ENCODE data around the gene SMDT1.

- PRO-cap: no peak
- RAMPAGE, long total RNA: no peak
Measured at GRCh38 chr22:41242734-41243328, 2.1 kb upstream of the CHADL start.

DNA sequence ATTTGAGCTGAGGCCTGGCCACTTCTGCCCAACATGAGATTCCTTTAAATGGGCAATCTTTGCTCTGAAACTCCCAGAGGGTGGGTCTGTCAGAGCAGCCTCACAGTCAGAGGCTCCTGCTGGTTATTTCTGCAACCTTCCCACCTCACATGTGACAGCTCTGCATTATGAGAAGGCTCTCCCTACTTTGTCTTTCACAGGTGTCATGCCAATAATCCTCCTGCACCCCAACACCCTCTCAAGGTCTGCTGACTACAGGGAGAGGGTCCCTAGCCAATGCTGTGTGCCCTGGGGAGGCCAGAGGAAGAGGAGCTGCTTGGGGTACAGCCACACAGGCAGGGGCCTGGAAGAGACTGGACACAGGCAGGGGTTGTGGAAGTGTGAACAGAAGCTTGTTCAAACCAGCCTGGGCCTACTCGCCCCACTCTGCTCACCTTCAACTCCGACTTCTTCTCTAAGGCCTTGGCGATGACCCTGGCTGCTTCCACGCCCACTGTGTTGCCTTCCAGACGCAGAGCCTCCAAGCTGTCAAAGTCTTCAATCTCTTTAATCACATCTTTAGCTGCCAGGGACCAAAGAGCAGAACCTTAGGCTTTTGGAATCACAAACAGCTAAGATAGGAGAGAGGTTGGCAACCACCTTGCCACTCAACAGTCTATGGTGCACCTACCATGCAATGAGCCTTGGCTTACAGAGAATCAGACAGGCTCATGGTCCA is 11.7 kb downstream of the RANGAP1 start:
- PRO-cap: no peak
- RAMPAGE, long total RNA: no peak

DNA sequence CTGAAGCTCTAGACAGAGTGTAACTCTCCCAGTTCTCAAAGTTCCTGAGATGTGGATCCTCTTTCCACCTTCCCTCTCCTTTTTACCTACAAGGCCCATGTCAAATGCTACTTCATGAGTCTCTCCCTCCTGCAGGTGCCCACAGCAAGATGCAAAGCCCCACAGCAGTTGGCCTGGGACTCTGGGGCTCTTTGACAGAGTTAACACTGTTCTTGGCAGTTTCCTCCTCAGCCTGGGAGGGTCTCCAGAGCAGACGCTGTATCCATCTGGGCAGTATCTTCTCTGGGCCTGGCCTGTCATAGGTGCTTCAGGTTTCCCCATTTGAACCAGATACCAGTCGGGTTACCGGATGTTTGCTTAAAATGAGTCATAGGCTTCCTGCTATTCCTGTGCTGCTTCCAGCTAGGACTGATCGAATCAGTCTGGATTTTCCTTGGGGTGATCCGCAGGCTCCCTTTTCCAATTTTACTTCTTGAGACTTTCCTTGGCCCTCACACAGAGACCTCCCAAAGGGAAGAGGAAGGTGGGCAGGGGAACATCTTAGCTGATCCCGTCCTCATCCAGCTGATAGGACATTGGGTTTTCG is 2.2 kb upstream of the RANGAP1 start:
- PRO-cap: no peak
- RAMPAGE, long total RNA: no peak

DNA sequence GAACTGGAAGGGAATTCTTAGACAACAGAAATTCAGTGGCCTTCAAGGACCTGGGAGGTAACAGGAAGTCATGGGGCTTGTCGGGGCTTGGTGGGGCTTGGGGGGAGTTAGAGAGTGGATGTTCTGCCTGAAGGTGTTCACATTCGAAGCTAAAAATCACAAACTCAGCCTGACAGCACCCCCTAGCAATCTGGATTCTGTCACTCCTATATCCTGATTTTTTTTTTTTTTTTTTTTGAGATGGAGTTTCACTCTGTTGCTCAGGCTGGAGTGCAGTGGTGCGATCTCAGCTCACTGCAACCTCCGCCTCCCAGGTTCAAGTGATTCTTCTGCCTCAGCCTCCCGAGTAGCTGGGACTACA is 2.7 kb upstream of the RANGAP1 start:
- PRO-cap: no peak
- RAMPAGE, long total RNA: no peak

GRCh38 chr22:41301975-41303175 is 1.1 kb downstream of the ZC3H7B start:
- PRO-cap: bidirectional peak, plus-strand start at chr22:41302771, minus-strand start at chr22:41302650
- RAMPAGE, long total RNA: no peak

DNA sequence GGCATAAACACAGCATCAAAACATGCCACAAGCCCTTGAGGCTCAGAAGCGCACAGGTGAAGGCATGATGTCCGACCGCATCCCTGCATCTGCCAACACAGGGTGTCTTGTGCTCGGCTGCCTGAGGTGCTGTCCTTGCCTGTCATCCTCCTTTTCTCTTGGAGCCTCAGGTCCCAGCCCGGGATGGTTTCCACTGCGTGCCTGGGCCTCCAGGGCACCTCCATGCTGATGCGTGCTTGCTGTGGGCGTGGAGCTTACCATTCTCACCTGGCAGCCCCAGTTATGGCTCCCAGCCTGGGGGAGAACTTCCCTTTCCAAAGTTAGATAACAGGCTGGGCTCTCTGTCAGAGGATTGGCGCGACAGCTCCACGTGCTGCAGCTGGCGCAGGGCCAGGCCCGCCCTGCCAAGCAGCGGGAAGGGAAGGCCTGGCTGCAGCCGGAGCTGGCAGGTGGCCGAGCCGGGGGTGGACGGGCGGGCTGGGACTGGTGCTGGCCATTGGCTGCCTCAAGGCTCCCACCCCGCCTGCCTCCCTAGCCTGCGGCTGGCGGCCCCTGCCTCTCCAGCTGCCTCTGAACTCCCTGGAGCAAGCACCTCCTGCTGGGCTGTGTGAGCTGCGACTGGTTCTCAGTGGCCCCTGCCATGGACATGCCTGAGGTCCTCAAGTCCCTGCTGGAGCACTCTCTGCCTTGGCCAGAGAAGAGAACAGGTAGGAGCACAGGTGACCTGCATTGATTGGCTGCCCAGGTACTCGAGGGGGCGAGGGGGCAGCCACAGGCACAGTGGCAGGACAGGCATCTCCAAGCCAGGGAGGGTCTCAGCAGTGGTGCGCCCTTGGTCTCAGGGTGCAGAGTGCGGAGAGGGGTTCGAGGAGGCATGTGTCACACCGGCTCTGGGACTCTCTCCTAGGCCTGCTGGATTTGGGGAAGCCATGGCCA is 14.6 kb upstream of the TEF start:
- PRO-cap: no peak
- RAMPAGE, long total RNA: no peak

DNA sequence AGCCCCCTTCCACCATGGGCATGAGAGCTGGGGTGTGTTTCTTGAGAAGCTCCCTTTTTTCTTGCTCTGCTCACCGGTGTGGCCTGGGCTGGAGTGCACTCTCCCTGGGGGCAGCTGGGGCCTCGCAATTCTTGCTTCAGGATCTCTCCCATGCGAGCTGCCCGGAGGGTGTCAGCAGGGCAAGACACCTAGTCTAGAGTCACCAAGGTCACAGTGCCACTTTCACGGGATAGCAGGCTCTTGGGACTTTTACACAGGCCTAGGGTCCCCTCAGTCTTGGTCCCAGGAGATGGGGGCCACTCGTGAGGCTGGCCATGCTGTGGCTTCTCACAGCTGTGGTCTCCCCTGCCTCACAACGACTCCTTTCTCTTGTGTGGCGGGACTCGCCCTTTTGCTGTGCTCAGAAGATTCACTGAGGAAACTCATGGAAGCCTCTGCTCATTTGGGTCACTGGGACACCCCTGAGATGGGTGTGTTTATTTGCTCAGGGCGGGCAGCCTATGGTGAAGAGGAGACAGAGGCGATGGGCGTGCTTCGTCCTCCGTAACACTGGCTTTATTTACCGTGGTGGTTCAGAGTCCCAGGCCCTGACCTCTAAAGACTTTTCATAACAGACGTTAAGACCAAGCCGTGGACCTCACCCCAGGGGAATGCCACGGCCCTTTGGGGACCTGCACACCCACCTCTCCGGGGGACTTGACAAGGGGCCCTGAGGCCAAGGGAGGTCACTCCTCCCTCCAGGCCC is 15.4 kb downstream of the TEF start:
- PRO-cap: no peak
- RAMPAGE, long total RNA: no peak

DNA sequence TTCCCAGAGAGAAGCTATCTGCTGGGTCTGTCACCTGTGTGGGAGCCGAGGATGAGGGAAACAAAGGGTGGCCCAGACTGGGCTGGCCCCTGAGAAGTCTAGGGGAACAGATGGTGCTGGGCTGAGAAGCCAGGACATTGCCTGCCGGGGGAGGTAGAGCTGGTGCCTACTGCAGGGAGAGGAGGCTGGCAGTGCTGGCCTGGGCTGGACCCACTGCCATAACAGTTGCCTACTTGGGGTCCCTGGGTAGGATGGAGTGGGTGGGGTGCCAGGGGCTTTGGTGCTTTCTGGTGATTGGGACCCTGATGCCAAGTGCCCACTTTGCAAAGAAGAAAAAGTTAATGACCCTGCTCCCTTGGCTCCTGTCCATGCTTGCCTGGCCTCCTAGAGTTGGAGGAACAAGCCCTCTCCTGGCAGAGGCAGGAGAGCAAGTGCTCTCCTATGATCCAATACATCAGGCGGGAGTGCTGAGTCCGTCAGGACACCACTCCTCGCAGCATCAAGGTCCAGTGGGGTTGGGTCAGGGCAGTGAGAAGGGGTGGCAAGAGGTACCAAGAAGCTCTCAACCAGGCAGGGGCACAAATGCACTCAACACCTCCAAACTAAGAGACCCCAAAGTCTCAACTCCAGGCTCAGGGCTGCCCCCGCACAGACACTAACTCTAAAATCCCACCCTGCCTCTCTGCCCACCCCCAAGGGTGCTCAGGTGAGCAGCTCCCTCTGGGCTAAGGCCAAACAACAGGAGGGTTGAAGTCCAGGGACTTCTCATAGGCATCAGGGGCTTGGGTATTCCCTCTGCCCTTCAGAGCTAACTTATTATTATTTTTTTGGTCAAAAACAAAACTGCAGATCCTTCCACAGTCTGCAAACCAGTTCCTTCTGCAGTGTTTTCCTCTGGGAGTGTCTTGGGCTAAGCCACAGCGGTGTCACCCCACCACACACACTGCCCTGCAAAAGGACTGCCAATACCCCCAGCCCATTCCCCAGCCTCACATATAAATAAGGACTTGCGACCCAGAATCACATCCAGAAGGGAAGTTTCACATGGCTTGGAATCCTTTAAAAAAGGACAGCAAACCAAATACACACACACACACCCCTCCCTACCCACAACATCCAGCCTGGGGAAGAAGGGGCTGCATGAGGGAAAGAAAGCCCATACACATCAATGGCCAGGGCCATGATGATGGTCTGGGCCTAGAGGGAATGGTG is 11.8 kb downstream of the TOB2 start:
- PRO-cap: no peak
- RAMPAGE, long total RNA: no peak

GRCh38 chr22:41519914-41520392 is 24.3 kb downstream of the POLR3H start:
- PRO-cap: no peak
- RAMPAGE, long total RNA: no peak

DNA sequence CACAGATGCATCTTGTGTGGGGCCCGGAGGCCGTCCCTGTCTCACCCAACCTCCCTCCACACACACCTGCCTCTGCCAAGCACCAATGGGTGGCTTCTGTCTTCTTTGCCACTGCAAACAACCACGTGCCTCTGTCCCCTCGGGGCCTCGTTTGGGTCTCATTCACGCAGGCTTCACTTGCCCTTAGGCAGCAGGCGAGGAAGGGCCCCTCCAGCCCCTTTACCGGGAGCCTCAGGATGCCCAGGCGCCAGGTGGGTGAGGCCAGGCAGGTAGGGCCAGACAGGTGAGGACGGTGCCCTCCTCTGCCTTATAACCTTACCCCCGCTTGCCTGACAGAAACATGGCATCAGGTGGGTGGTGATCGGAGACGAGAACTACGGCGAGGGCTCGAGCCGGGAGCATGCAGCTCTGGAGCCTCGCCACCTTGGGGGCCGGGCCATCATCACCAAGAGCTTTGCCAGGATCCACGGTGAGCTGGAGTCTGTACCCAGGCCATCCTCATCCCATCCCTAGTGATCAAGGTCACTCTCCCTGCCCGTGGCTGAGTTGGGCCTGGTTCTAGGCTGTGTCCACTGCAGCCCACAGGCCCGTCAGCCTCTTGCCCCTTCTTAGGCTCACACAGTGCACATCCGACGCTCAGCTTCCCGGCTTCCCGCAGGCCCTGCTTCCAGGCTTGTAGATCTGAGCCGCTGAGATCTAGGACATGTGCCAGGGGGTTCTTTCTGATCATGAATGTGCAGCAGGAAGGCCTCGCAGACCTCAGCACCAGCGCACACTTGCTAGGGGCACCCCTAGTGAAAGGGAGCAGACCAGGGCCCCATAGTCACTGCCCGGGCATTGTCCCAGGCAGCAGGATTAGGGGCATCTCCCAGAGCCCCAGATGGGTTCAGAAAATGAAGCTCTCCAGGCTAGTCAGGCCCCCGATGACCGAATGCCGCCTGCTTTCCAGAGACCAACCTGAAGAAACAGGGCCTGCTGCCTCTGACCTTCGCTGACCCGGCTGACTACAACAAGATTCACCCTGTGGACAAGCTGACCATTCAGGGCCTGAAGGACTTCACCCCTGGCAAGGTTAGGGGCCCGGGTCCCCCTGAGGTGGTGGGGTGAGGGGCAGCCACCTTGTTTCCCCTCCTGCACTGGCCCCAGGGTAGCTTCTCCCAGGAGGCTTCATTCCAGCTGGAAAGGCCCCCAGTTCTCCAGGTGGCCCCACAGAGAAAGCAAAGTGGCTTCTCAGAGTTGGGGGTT is 16.9 kb downstream of the POLR3H start:
- PRO-cap: no peak
- RAMPAGE, long total RNA: no peak

- PRO-cap: no peak
- RAMPAGE, long total RNA: no peak
Measured at GRCh38 chr22:41663554-41664391, 24.9 kb downstream of the SNU13 start.

GRCh38 chr22:41687587-41688749 is 699 bp downstream of the SNU13 start:
- PRO-cap: no peak
- RAMPAGE, long total RNA: no peak

DNA sequence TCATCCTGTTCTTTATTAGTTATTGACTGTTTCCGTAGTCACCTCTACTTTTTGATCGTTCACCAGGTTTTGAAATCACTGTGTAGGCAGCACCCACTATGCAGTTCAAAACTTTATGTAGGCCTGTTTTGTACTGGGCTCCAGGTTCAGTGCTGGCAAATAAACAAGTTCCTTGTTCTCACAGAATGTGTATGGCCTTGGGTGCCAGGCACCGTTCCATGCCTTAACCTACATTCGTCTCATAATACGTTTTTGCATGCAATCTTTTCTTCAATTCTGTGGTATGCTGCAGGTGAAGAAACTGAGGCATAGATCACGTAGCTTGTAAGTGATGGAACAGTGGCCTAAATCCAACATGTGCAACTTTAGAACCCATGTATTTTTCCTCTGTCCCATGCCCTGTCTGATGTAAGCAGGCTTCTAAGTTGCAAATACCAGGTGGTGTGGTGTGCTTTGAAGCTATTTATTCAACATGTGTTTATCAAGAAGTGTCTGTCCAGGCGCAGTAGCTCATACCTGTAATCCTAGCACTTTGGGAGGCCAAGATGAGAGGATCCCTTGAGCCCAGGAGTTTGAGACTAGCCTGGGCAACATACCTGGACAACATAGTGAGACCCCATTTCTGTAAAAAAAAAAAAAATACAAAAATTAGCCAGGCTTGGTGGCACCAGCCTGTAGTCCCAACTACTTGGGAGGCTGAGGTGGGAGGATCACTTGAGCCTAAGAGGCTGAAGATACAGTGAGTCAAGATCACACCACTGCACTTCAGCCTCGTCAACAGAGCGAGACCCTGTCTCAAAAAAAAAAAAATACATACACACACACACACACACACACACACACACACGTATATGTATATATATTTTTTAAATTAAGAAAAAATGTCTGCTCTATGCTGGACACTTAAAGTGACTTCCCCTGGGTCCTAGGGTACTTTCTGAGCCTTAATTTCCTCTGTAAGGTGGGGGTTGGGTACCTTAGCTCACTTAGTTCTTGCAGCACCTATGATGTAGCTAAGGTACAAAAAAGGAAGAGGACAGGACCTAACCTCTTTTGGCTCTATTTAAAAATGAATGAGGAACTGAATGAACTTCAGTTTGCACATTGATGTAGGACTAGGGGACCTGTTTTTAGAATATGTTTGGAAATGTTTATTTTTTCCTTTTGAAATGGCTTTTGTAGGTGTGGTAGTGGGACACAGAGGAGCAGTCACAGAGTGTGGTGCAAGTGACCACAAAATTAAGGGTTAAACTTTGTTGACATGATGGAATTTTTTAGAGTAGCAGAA is 10.8 kb downstream of the SREBF2 start:
- PRO-cap: no peak
- RAMPAGE, long total RNA: no peak

DNA sequence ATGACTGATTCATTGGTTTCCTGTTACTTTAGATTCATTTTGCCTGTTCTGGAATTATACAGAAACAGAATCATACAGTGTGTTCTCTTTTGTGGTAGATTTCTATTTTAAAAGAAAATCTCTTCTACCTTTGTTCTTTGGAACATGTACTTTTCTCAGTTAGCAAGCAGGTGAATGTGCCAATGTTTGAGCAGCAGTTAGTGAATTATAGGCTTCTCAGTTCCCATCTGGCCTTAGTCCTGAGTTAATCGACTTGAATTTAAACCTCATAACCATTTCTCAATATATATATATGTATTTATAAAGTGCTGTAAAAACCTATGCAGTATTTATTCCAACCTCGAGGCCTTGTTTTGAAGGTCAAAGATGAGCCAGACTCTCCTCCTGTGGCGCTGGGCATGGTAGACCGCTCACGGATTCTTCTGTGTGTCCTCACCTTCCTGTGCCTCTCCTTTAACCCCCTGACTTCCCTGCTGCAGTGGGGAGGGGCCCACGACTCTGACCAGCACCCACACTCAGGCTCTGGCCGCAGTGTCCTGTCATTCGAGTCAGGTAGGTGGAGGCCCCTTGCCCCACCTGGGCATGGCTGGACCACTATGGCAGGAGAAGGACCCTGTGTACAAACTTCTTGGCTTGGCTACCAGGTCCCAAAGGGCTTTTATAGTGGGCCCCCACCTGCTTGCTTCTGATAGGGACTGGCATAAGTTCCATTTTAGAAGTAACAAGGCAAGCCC is 37.8 kb downstream of the SHISA8 start:
- PRO-cap: no peak
- RAMPAGE, long total RNA: no peak

DNA sequence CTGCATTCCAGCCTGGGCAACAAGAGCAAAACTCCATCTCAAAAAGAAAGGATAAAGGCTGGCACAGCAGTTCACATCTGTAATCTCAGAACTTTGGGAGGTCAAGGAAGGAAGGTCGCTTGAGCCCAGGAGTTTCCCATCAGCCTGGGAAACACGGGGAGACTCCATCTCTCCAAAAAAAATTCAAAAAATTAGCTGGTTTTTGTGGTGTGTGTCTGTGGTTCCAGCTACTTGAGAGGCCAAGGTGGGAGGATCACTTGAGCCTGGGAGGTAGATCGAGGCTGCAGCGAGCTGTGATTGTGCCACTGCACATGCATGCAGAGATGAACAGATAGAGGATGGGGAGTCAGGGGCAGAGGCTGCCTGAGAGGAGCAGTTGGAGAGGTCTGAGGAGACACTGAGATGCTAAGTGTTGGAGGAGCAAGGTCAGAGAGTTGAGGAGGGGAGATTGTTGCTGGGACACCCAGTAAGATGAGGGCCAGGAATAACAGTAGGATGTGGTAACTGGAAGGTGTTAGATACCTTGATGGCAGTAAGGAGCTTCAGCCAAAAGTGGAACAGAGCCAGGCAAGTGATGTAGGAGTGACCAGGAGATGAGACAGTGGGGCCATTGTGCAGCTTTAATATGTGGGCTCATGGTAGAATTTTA is 32.0 kb downstream of the SHISA8 start:
- PRO-cap: no peak
- RAMPAGE, long total RNA: no peak

DNA sequence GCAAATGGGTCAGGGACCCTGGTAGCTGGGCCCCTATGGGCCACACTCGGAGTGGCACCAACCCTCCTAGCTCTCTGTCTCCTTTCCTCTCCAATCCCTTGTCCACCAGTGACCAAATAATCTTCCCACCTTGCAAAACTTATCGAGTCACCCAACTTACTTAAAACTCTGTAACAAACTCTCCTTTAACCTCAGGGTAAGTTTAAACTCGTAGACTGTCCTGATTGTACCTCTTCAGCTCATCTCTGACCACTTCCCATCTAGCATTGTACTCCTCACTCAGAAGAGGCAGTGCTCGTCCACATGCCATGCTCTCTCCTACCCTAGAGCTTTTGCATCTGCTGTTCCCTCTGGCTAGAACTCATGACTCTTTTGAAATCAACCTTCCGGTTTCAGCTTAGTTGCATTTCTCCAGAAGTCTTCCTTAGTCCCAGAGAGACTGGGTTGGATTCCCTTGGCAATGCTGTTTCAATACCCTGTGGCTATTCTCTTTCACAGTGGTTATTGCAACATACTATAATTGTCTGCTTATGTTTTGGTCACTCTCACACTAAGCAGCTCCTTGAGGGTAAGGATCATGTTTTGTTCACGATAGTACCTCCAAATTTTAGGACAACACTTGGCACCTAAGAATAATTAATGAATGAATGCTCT is 14.2 kb downstream of the SEPTIN3 start:
- PRO-cap: no peak
- RAMPAGE, long total RNA: no peak

GRCh38 chr22:42079426-42080271 is at the start of gene SMDT1:
Gene SMDT1, plus strand, starts transcription at chr22:42079700.
- PRO-cap: bidirectional peak, plus-strand start at chr22:42079700, minus-strand start at chr22:42079592; bidirectional peak, plus-strand start at chr22:42080119, minus-strand start at chr22:42079938
- RAMPAGE, long total RNA: start-site peak on the plus strand at chr22:42079719-42079763, 15 and 36 reads in 2 replicates

- PRO-cap: no peak
- RAMPAGE, long total RNA: no peak
Measured at GRCh38 chr22:42127726-42128597, 2.6 kb downstream of the CYP2D6 start.

- PRO-cap: no peak
- RAMPAGE, long total RNA: no peak
Measured at GRCh38 chr22:42129270-42129762, 1.3 kb downstream of the CYP2D6 start.

GRCh38 chr22:42282771-42284189 is 12.8 kb upstream of the TCF20 start:
- PRO-cap: no peak
- RAMPAGE, long total RNA: no peak

Data from Karpas-422 (cell line).